Measurements from ENCODE around the genes OR4X1, OR4C15 and OR4C6.

GRCh38 chr11:47171452-47172465 is 4.9 kb downstream of the ARFGAP2 start:
- RRBS, result no CpG with 5 or more reads among the region's 20 CpGs

DNA sequence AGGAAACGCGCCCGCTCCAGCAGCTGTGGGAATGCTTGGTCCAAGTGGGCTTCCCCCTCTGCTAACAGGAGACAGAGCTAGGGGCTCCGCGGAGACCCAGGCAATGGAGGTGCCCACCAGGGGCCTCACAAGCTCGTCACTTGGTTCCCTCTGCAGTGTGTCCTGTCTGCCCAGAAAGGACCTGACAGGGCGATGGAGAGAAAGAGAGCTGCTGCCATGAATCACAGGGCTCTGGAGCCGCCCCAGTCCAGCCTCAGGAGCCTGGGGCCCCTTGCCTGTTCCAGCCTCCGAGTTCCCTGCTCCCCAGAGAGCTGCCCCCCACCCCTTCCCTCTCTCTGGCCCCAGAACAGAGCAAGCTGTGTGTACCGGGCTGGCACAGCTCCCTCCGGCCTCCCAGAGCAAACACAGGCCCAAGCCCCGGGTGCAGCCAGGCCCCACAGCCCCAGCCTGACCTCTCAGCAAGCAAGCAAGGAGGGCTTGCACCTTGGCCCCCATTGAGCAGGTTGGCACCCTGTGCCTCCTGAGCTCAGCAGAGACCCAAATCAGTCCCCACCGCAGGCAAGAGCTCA is 1.6 kb downstream of the PACSIN3 start:
- RRBS, result no CpG with 5 or more reads among the region's 13 CpGs

DNA sequence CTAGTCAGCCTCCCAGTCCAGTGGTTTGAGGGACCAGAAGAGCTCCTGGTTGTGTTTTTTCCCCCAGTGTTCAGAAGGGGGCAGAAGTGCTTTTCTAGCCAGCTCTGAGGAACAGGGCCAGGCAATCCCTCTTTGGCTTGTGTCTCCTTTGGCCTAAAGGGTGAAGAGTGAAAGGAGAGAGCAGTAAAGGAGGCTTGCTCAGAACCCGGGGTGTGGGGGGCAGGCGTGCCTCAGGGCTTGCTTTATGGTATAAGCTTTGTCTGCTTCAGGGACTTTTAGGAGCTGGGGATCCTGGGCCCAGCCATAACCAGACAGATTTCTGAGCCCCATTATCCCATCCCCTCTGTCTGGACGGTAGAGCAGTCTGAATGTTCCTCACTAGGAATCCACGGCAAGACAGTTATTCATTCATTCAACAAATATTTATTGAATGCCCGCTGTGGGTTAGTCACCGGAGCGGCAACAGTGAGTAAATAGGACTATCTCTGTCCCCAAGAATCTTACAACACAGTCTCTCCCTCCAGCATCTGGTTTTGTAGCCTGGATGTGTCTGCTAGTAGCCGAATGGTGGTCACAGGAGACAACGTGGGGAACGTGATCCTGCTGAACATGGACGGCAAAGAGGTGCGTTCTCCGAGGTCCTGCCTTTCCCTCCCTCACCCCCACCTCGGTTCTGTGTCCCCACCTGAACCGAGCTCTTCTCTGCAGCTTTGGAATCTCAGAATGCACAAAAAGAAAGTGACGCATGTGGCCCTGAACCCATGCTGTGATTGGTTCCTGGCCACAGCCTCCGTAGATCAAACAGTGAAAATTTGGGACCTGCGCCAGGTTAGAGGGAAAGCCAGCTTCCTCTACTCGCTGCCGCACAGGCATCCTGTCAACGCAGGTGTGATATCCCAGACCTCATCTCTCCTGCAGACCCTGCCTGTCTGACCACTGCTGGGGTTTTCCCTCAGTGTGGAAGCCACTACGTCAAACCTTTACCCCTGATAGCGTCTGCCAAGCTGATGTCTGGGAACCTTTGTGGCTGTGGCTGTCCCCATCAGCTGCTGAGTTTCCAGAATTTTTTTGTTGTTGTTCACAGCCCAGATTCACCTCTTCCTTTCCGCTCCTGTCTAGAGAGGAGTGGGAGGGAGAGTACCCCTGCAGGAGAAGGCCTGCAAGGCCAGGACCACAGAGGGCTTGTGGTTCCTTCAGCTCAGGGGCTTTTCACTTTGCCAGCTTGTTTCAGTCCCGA is 14.1 kb downstream of the ACP2 start:
- RRBS, result no CpG with 5 or more reads among the region's 25 CpGs

DNA sequence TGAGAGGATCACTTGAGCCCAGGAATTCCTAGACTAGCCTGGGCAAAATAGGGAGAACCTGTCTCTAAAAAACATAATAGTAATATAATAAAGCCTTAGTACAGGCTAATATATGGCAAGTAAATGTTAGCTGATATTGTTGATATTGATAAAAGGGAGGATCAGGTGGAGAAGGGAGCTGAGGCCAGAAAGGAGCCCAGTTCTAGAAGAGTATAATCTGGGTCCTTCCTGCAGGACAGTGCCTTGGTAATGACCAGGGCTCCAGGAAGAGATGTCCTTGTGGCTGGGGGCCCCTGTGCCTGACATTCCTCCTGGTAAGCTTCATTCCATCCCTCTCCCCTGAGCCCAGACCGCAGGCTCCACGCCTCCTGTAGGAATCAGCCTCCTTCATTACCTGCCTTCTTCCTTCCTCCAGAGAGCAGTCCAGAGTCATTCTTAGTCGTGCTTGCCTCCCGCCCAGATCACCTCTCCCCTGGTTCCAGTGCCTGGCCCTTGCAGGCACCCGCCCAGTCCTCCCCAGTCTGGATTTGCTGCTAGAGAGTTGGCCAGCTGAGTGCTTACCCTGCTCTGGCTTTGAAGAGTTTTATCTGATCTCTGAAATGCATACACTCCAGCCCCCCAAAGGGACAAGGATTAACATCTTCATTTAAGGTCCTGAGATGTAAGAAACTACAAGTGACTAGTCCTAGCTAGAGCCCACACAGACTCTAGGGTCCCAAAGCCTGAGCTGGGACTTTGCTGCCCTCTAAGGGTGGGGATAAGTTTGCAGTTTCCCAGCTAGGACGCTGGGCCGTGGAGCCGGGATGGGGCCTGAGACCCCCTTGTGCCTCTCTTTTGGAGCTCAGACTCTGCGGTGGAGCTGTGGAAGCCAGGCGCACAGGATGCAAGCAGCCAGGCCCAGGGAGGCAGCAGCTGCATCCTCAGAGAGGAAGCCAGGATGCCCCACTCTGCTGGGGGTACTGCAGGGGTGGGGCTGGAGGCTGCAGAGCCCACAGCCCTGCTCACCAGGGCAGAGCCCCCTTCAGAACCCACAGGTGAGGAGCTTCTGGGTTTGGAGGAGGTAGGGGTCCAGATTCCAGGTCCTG is 1.5 kb downstream of the NR1H3 start:
- RRBS, result no CpG with 5 or more reads among the region's 10 CpGs

DNA sequence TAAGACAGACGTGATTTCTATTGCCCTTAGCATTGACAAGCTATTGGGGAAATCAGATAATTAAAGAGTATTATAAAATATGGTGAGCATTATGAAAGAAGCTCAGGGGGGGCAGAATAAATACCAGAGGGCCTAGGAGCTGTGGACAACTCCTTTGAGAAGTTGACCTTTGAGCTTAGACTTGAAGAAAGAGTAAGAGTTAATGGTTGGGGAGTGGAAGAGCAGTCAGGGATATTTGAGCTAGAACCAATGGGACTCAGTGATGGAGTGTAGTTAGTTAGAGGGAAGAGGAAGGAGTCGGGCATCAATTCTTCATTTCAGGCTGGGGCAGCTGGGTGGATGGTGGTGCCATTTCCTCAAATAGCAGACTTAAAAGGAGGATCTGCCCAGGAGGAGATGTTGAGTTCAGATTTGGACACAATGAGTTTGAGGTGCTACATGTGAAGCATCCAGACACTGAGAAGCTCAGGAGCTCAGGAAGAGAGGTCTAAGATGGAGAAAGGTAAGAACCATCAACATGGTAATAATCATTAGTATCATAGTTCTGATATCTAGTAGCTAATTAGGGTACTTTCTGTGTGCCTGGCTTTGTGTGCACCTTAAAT is 30.9 kb downstream of the MYBPC3 start:
- RRBS, result no CpG with 5 or more reads among the region's 2 CpGs

- RRBS, result no CpG with 5 or more reads among the region's 11 CpGs
Observed at GRCh38 chr11:47357260-47357805, 4.8 kb upstream of the MYBPC3 start.

- RRBS, result 50% methylated on average over 1 of the region's 12 CpGs
Observed at GRCh38 chr11:47377924-47378253, 458 bp downstream of the SPI1 start.

GRCh38 chr11:47487908-47488575 is 39.1 kb upstream of the RAPSN start:
- RRBS, result no CpG with 5 or more reads among the region's 4 CpGs

DNA sequence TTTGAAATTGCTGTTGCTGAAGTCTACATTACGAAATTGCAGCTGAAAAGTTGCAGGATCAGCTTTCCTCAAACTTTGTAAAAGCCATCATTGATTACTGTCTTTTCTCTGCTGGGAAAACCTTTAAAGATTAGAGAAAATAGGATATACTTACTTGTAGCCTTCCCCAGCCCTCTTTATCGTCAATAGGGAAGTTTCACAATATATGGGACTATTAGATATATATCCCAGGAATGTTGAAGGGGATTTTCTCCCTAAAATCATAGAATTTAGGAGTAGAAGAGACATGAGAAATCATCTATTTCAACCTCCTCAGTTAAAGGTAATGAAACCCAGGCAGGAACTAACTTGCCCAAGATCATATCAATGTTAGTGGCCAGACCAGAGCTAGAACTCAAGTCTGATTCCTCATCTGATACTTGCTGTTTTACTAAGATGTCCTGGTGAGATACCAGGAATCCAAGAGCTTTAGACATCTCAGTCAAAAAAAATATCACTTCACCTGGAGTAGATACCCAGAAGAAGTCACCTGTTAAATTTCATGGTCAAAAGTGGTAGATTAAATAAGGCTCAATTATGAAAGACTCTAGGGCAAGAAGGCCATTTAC is 10.5 kb upstream of the AGBL2 start:
- RRBS, result no CpG with 5 or more reads among the region's 2 CpGs

- RRBS, result no CpG with 5 or more reads among the region's 2 CpGs
Observed at GRCh38 chr11:47865086-47865327, 16.9 kb upstream of the NUP160 start.

GRCh38 chr11:47916404-47916993 is 63.9 kb upstream of the PTPRJ start:
- RRBS, result no CpG with 5 or more reads among the region's 7 CpGs

DNA sequence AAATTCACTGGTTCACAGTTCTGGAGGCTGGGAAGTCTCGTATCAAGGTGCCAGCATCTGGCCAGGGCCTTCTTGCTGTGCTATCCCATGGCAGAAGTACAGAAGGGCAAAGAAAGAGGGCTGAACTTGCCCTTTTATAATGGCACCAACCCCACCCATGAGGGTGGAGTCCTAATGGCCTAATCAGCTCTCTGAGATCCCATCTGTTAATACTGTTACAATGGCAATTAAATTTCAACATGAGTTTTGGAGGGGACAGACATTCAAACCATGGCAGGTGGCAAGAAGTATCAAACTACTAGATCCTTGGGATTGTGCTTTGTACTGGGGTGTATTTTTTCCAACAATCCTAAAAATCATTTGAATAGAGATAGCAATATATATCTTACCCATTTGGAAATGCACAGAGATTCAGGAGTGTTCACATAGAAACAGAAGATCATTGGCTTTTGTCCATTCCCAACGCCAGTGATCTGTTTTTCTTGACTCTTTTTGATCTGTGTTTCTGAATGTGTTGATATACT is 91.9 kb downstream of the PTPRJ start:
- RRBS, result no CpG with 5 or more reads among the region's 2 CpGs

DNA sequence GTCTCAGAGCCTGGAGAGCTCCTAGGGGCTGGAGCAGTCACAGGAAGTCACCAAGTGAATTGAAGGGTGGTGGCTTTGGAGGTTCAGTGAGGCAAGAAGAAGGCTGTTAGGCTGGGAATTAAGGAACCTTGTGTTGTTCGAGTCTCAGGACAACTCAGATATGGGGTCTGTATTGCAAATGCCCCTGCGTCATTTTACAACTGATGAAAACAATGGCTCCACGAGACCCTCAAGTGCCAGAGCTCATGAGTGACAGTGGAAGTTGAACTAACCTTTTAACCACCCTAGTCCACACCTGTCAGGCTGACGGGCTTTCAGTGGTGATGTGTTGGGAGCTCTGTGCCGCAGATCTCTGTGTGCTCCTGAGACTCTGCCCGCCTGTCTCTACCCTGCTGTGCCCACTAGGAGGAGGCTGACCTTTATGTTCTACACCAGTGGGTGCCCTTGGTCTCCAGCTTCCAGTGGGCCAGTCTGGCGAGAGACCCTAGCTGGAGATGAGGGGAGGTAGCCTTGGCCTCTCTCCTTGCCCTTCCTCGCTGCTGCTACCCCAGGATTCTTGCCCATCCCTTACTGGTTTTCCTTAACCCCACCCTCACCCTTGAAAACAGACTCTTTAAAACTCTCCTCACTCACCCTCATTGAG is 111.1 kb upstream of the OR4B1 start:
- RRBS, result no CpG with 5 or more reads among the region's 8 CpGs

DNA sequence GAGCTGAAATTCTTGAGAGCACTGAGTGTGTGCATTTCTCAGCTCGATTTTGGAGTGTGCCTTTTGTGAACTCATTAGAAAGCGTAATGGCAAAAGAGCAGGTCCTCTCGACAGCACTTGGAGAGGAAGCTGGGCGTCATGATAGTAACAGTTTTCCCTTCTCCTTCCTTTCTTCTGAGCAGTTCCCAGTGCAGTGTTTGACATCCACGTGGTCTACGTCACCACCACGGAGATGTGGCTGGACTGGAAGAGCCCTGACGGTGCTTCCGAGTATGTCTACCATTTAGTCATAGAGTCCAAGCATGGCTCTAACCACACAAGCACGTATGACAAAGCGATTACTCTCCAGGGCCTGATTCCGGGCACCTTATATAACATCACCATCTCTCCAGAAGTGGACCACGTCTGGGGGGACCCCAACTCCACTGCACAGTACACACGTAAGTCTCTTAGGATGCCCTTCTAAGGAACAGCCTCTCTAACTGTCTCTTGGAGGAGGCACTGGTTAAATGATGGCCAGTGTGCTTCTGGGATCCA is 80.7 kb upstream of the OR4B1 start:
- RRBS, result no CpG with 5 or more reads among the region's 14 CpGs

DNA sequence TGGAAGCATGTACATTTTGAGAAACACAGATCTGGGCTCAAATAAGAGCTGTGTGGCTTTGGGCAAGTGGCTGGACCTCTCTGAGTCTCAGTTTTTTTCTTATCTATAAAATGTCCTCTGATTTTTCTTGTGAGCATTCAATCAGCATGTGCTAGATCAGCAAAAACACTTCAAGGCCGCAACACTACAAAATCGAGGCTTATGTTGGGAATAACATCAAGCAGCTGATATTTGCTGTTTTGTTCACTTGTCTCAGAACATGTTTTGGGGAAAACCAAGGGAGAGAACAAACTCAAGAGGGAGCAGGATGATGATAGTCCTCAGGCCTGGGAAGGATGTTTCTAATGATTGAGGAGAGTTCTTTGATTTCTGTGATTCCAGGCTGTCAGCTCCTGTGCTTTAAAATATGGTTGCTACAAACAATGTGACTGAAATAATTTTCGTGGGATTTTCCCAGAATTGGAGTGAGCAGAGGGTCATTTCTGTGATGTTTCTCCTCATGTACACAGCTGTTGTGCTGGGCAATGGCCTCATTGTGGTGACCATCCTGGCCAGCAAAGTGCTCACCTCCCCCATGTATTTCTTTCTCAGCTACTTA is at the start of gene OR4X1:
Gene OR4X1 (plus strand): TSS at position 407 of the 598 bp plus-strand sequence.
- RRBS, result no CpG with 5 or more reads among the region's 3 CpGs

- RRBS, result no CpG with 5 or more reads among the region's 1 CpG
Observed at GRCh38 chr11:55554190-55554687, at the start of gene OR4C15. Gene OR4C15 (plus strand): TSS chr11:55554469.

- RRBS, result no CpG with 5 or more reads among the region's 1 CpG
Observed at GRCh38 chr11:55661825-55662409, at the start of gene OR4C6. Gene OR4C6 (plus strand): TSS chr11:55662201.

DNA sequence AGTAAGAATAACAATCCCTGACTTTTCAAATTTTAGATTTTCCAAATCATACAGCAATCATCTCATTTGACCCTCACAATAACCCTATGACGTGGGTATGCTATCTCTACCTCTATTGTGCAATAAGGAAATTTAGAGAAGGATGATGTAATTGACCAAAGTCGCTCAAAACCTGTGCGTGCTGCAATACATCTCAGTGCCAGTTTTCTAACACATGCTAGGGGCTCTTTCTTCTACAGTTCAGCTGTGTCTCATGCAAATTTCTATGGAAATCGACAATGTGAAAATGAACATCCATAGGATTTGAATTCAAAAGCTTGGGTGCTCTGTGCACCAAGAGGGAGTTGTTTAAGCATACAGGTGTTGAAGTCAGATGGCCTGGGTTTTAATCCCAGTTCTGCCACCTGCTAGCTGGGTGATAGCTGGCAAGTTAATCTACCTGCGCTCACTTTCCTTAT is 40.2 kb upstream of the APLNR start:
- RRBS, result no CpG with 5 or more reads among the region's 5 CpGs

- RRBS, result no CpG with 5 or more reads among the region's 11 CpGs
Observed at GRCh38 chr11:57315673-57316528, 8.9 kb downstream of the TNKS1BP1 start.

Data from AG04449 (cell line).